IMR-90 (cell line): ENCODE measurements around a stretch of chr12.

- RRBS = no CpG with 5 or more reads among the region's 5 CpGs
CAGE:
- cytosol, long polyA plus RNA = no peak
- long polyA plus RNA = no peak
- nucleus, long polyA plus RNA = no peak
These were observed 4.2 kb upstream of the TUBA1C start for GRCh38 chr12:49260686-49261028.

DNA sequence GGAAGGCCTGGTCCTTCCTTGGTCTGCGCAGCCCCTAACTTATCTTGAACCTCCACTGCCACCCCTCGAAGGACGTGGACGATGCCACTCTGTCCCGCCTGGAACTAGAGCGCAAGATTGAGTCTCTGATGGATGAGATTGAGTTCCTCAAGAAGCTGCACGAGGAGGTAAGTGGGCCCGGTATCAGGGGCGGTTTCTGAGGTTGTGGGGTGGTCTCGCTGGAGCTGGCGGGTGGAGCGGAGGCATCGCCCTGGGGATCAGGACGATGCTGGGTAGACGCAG is 1.4 kb downstream of the PRPH start:
- RRBS = no CpG with 5 or more reads among the region's 15 CpGs
CAGE:
- cytosol, long polyA plus RNA = no peak
- long polyA plus RNA = no peak
- nucleus, long polyA plus RNA = no peak

DNA sequence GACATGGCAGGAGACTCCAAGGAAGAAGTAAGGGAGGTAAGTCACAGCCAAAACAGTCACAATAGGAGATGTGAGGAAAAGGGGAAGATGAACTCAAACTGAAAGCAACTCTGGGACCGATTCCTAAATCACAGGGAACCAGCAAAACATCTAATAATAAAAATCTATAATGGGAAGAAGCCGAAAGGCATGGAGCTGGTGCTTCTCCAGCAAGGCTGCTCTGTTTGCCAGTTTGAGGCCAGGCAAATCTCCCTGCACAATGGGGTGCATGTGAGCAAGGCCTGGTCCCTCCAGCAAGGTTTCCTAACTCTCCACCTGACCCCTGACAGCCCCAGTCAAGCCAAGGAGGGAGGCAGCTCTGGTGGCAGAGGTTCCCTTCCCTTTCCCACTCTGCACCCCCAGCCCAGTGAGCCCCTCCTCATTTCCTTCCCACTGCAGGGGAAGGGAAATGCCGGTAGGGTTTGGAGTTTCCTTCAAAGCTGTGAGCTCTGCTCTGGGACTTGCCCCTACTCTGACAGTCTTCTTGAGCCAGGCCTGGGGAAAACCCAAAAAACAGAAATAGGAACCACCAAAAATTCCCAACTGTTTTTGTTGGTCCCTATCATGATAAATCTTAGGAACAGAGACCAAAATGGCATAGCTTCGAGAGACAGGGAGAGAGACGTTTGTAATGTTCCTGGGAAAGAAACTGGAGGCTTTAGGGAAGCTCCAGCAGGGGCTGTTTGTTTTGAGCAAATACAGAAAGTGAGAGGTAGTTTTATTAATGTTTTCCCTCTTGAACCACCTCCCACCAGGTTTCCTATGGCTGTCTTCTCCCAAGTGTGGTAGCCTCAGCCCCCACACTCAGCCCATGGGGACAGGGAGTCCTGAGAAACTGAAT is 34.7 kb downstream of the FMNL3 start:
- RRBS = no CpG with 5 or more reads among the region's 5 CpGs
CAGE:
- cytosol, long polyA plus RNA = no peak
- long polyA plus RNA = no peak
- nucleus, long polyA plus RNA = no peak

DNA sequence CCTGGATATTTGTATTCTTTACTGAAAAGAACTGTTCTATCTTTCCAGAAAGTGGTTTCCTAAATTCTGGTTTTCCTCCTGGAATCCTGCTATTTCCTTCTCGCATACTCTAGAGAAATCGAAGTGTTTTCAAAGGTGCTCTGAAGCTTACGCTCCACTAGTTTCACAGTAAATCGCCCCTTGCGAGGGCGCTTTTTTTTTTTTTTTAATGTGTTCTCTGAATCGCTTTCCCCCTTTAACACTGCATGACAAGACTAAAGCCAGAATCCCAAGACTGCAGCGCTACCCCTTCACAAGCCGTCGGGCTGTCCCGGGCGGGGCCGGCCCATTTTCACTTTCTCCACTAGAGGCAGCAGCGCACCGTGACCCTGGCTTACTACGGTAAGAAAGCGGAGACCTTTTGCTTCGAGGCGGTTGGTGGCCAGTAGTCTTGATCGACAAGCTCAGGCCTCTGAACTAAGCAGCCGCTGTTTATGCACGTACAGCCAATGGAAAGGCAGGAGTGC is 355 bp upstream of the TMBIM6 start:
- RRBS = no CpG with 5 or more reads among the region's 22 CpGs
CAGE:
- cytosol, long polyA plus RNA = no peak
- long polyA plus RNA = no peak
- nucleus, long polyA plus RNA = no peak

DNA sequence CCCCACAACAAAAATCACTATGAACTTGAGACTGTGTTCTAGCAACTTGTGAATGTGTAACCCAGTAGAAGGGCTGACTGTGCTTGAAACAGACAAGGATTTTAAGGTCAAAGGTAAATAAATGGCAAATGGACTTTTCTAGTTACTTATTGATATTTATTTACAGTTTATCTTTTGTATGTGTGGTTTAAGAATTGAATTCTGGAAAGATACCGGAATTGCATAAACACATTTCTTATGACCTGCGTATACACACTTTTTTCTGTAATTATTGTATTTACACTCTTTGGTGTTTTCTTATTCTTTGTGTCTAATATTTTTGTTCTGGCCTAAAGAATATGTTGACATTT is 1.1 kb downstream of the TMBIM6 start:
- RRBS = no CpG with 5 or more reads among the region's 2 CpGs
CAGE:
- cytosol, long polyA plus RNA = no peak
- long polyA plus RNA = no peak
- nucleus, long polyA plus RNA = no peak

DNA sequence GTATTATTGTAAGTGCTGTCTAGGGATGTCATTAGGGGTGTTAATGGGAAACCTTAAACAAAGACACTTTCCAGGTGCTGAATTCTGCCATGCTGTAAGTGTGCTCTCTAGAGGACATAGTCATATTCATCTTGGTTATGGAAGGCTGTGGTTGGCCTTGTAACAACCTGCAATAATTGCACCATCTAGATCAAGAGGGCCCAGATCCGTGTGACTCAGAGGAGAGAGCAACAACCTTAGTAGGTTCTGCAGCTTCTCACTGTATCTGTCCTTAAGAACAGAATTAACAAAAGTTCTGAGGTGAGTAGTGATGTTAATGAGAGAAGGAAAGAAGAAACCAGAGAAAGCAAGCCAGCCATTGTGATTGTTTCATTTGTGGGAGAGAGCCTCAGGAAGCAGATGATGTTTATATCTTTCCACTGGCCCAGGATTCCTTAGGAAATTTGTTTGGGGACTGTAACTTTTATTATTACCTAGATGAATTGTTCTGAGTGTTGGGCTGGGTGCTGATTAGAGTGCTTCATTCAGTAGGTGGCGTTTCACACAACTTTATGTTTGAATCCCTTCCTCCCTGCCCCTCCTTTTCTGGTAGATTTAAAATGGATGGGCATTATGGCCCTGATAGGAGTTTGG is 9.2 kb downstream of the TMBIM6 start:
- RRBS = no CpG with 5 or more reads among the region's 2 CpGs
CAGE:
- cytosol, long polyA plus RNA = no peak
- long polyA plus RNA = no peak
- nucleus, long polyA plus RNA = no peak

DNA sequence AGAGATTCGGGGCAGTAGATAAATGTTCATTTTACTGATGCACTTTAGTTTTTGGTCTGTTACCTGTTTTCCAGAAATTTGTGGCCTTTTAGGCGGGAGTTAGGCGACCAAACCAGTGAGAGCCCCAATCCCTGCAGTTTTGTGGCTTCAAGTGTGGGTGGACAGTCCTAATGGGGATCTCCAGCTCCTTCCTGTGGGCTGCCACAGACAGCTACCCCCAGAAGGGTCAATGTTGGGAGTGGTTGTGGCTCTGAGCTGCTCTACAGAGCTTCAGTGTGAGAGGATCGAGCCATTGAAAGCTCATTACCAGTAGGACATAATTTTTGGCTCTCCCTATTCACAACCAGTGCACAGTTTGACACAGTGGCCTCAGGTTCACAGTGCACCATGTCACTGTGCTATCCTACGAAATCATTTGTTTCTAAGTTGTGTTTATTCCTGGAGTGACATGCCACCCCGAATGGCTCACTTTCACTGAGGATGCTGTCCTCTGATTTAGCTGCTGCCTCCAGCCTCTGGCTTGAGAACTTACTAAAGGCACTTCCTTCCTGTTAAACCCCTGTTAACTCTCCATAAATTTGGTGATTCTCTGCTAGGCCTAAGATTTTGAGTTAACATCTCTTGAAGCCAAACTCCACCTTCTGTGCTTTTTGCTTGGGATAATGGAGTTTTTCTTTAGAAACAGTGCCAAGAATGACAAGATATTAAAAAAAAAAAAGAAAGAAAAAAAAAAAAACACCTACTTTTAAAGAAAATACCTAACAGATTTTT is 22.8 kb downstream of the TMBIM6 start:
- RRBS = no CpG with 5 or more reads among the region's 6 CpGs
CAGE:
- cytosol, long polyA plus RNA = no peak
- long polyA plus RNA = start-site peak on the minus strand centred at position 105 of the sequence, 83 bp wide, 10 and 12 reads in 2 replicates; start-site peak on the minus strand centred at position 646 of the sequence, 23 bp wide, 151 and 123 reads in 2 replicates
- nucleus, long polyA plus RNA = start-site peak on the minus strand centred at position 575 of the sequence, 494 bp wide, 180 and 22 reads in 2 replicates

DNA sequence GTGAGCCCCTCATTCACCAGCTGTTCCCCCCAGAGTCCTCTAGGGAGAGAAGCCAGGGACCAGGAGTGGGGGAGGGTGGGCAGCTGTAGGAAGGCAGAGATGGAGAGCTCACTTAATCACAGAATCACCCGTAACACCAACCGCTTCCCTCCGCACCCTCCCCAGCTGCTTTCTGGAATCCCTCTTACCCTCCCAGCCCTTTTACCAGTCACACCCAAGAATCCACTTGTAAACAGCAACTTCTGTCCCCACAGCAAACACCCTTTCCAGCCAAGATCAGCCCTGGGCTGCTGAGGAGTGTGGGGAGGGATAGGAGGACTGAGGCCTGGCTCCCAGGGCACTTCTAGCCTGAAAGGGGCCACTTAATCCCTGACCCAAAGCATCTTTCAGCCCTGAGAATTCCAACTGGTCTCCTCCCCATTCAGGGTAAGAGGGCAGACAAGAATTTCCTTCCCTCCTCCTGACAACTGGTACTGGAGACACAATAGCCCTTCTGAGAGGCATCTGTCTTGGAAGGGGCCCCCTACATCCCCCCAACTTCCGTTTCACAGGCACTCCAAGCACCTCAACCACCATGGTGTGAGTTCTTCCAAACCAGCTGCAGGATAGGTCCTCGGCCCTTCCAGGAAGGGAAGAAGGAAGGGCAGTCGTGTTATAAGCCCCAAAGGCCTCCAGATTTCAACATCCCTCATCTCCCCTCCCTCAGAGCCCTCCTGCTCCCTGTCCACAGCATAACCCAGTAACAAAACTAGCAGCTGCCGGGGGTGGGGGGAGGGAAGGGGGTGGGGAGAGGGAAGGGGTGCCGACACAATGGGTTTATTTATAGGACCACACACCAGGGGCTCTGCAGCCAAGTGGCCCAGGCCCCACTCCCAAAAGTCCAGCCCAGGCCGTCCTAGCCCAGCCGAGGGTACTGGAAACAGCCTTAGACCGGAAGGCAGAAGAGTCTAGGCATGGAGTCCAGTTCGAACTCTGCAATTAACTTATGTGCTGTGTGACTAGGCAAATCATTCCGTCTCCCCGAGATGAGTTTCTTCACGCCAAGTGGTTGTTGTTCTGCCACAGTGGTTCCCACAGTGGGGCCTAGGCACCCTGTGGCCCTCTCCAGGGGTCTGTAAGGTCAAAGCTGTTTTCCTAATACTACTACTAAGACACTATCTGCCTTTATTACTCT is 18.4 kb downstream of the NCKAP5L start:
- RRBS = no CpG with 5 or more reads among the region's 15 CpGs
CAGE:
- cytosol, long polyA plus RNA = no peak
- long polyA plus RNA = no peak
- nucleus, long polyA plus RNA = no peak

DNA sequence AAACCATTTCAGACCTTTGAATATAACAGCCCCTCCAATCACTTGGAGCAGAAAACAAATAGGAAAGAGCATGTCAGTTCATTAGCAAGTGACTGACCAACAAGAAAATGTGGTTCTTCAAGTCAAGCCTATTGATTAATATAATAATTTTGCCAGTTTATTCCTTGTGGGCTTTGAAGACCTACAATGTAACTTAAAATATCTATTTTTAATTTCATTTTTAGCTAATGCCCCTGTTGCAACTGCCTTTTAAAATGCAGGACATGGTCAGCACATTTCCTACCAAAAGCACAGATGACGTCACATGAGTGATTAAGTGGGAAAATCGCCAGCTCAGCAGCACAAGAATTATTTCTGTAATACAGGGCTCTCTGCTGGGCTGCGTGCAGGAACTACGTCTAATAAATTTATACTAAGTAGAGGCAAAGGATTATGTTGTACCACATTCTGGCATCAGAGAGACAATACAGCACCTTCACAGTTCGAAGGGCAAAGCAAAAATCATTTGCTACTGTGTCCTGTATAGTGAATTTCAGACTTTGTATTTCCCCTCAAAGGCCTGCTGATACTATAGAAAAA is 8.3 kb downstream of the RACGAP1 start:
- RRBS = no CpG with 5 or more reads among the region's 5 CpGs
CAGE:
- cytosol, long polyA plus RNA = no peak
- long polyA plus RNA = no peak
- nucleus, long polyA plus RNA = no peak

DNA sequence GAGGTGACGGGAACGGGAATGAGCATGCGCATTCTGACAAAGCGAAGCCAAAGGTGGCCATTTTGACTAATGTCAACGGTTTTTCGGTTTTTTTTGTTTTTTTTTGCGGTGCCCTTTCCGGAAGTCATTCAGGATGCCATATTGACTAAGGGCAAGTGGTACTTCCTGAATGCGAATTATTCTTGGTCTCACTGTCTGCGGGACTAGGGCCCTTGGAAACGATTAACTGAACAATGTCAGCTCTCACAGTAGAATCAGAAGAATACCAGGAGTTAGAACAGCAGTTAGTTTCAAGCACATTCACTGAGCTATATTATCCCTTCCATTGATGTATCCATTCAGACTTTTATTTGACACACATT is 261 bp upstream of the RACGAP1 start:
- RRBS = no CpG with 5 or more reads among the region's 11 CpGs
CAGE:
- cytosol, long polyA plus RNA = no peak
- long polyA plus RNA = no peak
- nucleus, long polyA plus RNA = no peak

DNA sequence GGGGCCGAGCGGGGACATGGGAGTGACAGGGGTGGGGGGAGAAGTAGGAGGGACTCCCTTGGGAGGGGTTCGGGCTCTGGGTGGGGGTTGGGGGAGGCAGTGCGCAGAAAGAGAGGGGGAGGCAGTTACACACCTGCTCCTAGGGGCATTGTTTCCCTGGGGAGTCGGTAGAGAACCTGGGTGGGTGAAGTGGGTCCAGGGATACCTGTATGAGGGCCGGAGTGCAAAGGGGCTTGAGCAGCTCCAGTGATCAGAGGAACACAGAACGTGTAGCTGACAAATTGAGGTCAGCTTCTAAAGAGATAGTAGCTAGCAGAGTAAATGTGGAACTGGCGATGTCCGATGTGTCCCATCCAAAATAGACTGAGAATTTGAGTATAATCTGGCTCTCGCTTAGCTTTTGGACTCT is 447 bp downstream of the SMARCD1 start:
- RRBS = no CpG with 5 or more reads among the region's 10 CpGs
CAGE:
- cytosol, long polyA plus RNA = no peak
- long polyA plus RNA = no peak
- nucleus, long polyA plus RNA = no peak

DNA sequence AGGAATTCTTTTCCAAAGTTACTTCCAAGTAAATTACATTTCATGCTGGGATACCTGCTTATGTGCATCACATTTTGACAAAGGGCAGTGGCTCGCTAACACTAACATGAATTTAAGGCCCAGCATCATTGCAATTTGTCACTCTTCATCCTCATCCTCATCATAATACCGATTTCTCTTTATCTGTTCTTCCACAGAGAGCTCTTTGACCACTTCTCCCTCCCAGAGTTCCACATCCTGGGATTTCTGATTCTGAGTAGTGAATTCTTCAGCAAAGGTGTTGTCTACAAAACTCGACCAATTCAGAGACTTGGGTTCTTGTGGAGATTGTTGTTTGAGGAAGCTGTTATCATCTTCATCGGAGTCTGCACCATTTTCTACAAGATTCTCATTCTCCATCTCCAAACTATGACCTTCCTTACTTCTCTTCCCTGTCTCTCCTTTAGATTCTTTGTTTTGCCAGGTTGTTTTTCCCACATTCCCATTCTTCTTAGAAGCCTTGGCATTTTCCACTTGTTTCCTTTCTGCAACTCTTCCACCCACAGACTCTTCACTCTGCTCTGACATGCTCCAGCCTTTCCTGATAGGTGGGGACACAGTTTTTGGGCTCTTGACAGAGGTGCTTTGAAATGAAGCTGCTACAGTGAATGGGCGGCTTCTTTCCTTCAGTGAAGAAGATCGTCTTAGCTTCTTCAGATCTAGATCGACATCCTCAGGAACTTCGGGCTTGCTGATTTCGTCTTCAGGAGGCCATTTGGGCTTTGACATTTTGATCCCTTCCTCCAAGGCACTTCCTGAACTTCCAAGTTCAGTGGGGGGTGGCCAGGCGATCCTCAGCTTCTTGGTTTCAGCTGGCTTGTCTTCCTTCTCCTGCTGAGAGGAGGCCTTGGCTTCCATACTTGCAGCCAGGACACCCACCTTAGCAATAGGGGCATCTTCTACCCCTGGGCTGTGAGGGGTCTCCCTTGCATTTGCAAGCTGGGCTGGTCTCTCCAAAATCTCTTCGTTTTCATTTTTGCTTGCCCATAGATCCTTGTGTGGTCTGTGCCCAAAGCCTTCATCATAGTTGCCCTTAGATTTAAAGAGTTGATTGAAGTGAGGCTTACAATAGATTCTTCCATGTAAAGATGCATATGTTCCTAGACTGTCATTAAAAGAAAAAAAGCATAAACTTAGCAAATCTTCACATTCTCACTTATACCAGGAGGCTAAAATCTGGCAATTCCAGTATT is 10.2 kb upstream of the CERS5 start:
- RRBS = no CpG with 5 or more reads among the region's 11 CpGs
CAGE:
- cytosol, long polyA plus RNA = no peak
- long polyA plus RNA = no peak
- nucleus, long polyA plus RNA = no peak

DNA sequence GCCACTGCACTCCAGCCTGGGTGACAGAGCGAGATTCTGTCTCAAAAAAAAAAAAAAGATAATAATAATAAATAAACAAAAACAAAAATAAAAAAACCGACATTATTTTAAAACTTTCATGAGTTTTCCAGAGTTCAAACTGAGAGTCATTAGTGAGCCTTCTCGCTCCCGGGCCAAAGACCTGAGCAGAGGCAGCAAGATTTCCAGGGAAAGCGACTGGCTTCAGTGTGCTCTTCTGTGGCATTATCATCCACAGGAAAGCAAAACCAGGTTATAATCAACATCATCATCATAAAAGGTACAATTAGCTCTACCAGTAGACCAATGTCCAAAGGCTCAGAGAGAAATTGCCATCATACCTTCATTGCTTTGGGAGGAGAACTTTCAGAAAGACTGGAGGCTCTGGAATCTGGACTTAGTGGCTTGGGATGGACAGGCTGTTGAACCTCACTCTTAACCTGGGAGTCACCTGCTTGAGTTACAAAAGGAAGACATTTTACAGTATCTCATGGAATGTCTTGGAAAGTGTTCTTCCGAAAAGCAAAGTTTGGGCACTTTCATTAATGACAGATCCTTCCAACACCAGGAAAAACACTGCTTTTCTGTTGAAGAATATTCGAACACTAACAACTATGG is 25.0 kb upstream of the CERS5 start:
- RRBS = no CpG with 5 or more reads among the region's 7 CpGs
CAGE:
- cytosol, long polyA plus RNA = no peak
- long polyA plus RNA = no peak
- nucleus, long polyA plus RNA = no peak

DNA sequence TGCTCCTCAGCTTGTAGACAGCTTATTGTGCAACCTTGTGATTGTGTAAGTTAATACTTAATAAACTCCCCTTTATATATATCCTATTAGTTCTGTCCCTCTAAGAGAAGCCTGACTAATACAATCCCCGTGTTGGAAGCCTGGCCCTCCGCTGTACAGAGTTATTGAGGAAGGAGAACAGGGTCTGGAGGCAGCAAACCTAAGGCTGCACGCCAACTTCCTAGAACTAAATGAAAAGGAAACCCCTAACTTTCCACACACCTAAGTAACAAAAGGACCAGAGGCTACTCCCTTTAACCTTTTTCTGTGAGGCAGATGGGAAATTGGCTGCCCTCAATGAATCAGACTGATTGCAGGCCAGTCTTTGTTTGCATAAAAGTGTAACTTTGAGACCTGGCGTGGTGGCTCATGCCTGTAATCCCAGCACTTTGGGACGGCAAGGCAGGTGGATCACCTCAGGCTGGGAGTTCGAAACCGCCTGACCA is 42.6 kb upstream of the LIMA1 start:
- RRBS = no CpG with 5 or more reads among the region's 7 CpGs
CAGE:
- cytosol, long polyA plus RNA = no peak
- long polyA plus RNA = no peak
- nucleus, long polyA plus RNA = no peak

DNA sequence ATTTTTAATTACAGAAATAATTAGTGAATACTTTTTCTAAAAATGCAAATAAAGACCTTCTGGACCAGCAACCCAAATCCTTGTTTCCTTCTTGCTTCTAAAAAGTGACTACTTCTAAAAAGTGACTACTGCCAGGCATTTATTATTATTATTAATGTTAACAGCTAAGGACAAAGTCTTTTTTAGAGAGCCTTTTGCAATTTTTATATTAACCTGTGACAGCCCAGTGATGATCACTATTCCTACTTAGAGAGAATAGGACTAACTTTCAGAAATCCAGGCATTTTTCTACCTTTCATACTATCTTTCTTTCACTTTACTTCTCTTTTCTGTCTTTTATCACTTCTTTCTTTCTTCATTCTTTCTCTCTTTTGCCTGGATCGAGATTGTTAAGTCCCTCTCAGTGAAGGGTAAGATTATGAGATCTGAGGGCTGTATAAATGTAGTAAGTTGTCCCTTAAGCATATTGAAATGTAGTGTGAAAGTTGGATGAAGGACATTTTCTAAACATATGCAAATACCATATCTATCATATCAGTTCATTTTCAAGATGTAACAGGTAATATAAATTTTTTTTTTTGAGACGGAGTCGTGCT is 48.3 kb upstream of the DIP2B start:
- RRBS = no CpG with 5 or more reads among the region's 3 CpGs
CAGE:
- cytosol, long polyA plus RNA = no peak
- long polyA plus RNA = no peak
- nucleus, long polyA plus RNA = no peak

- RRBS = no CpG with 5 or more reads among the region's 2 CpGs
CAGE:
- cytosol, long polyA plus RNA = no peak
- long polyA plus RNA = no peak
- nucleus, long polyA plus RNA = no peak
These were observed 39.1 kb upstream of the DIP2B start for GRCh38 chr12:50465525-50466287.

- RRBS = no CpG with 5 or more reads among the region's 8 CpGs
CAGE:
- cytosol, long polyA plus RNA = no peak
- long polyA plus RNA = no peak
- nucleus, long polyA plus RNA = no peak
These were observed 16.1 kb upstream of the DIP2B start for GRCh38 chr12:50488689-50489154.

GRCh38 chr12:50502348-50502547 is 2.5 kb upstream of the DIP2B start:
- RRBS = no CpG with 5 or more reads among the region's 5 CpGs
CAGE:
- cytosol, long polyA plus RNA = no peak
- long polyA plus RNA = no peak
- nucleus, long polyA plus RNA = no peak

- RRBS = no CpG with 5 or more reads among the region's 5 CpGs
CAGE:
- cytosol, long polyA plus RNA = no peak
- long polyA plus RNA = no peak
- nucleus, long polyA plus RNA = no peak
These were observed 2.0 kb downstream of the DIP2B start for GRCh38 chr12:50506657-50507221.

GRCh38 chr12:50562263-50562890 is 57.6 kb downstream of the DIP2B start:
- RRBS = no CpG with 5 or more reads among the region's 6 CpGs
CAGE:
- cytosol, long polyA plus RNA = no peak
- long polyA plus RNA = no peak
- nucleus, long polyA plus RNA = no peak